Mammary microvascular endothelial cell (primary cell): ENCODE measurements around the genes AKNAD1, MYBPHL and GPR61.

- RAMPAGE, long total RNA = no peak
These were observed 5.1 kb downstream of the FNDC7 start for GRCh38 chr1:108717776-108718143.

DNA sequence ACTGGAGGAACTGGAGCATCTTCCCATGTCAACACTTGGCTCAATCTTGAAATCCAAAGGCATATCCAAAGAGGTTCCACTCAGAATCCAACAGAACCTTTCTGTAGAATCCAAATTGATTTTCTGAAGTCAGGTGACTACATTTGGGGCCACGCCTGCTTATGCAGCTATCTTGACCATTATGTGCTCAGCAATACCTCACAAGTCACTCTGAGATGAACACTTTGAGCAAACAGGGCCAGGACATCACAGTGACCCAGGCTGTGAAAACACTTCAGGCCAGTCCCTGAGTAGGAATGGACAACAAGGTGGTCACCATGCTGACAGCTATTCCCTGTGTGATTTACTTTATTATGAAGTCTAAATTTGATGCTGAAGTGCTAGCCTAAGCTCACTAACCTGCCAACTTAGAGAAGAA is at the start of gene AKNAD1:
TSS of gene AKNAD1 (minus strand) at position 135 of the 418 bp plus-strand sequence.
- RAMPAGE, long total RNA = no peak

DNA sequence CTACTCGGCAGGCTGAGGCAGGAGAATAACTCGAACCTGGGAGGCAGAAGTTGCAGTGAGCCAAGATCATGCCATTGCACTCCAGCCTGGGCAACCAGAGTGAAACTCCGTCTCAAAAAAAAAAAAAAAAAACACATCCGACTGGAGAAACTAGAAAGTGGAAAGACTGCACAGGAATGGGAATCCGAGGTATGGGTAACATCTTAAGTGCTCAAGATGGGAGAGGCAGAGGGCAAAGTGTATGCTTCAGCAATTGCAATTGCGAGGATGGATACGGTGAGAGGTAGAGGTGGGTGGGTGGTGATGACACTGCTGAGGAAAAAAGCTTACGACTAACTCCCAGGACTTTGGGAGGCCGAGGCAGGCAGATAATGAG is 9.4 kb downstream of the CLCC1 start:
- RAMPAGE, long total RNA = no peak

DNA sequence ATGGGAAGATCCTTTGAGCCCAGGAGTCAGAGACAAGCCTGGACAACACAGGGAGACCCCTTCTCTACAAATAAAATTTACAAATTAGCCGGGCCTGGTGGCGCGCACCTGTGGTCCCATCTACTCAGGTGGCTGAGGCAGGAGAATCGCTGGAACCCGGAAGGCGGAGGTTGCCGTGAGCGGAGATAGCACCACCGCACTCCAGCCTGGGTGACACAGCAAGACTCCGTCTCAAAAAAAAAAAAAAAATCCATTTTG is 717 bp downstream of the CLCC1 start:
- RAMPAGE, long total RNA = no peak

GRCh38 chr1:109131474-109131912 is 17.6 kb downstream of the ELAPOR1 start:
- RAMPAGE, long total RNA = no peak

DNA sequence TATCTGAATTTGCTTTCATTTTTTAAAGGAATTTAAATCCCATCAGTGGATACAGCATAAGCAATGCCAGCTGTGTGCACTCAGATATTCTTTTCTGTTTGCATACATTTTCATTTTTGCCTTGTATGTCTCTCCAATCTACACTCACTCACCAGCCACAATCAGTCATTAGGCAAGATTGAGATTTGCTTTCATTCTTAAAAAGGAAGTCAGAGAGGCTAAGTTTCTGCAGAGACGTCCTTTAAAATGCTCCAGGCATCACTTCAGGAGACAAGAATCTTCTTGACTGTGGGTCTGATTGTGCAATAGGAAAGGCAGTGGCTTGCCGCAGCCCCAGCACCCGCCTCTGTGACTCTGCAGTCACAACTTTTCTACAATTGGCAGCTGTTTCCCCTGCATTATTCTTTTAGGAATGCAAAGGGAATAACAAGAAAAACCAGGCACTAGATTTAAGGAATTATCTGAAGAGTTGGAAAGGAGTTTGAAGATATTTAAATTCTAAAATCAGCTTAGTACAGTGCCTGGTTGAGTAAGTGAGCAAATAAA is 48.4 kb downstream of the ELAPOR1 start:
- RAMPAGE, long total RNA = no peak

GRCh38 chr1:109194057-109194662 is 19.6 kb upstream of the SARS1 start:
- RAMPAGE, long total RNA = no peak

DNA sequence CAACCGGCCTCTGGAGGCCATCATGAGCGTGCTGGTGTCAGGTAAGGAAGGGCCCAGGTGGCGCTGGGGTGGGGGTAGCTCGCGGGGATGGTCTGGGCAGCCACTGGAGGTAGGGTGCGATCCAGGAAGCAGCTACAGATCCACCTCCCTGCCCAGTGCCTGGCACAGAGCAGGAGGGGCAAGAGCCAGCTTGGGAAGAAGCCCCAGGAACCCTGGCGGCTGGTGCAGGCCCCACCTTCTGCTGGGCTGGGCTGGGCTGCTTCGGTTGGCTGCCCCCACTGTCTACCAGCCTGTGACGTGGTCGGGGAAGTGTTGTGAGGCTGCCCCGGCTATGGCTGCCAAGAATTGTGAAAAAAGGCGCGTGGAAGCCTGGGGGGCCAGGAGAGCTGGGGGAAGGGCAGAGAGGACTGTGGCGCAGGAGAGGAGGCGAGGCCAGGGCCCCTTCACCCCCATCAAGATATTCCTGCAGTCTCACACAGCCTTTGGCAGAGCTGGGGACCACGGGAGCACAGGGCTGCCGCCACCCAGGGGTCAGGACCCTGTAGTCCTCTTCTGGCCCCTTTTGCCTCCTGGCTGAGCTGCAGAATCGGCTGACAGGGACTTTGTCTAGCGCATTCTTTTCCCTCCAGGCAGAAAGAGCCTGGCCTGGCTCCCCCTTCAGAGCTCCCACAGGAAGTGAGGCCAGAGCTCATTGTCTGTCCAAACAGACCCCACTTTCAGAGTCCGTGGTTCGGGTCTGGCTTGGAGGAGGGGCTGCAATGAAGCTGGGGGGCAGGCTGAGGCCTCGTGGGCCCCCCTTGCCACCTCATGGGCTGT is 4.2 kb downstream of the CELSR2 start:
- RAMPAGE, long total RNA = no peak

DNA sequence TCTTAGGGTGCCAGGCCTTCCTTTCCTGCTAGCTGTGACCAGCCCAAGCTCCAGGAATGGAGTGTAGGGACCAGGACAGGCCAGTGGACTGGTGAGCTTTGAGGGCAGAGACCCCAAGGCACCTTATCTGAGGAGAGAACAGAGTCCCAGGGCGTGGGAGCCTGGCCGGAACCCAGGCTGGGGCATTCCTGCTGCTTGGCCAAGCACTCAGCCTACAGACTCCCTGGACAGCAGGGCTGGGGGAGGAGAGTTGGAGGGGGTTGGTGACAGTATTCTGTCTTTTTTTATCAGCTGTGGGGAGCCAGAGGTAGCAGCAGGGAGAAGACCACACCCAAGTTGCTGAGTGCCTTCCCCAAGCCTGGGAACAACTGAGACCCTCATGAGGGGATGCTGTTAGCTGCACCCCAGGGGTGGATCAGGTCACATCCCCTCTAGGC is 4.8 kb downstream of the CELSR2 start:
- RAMPAGE, long total RNA = no peak

GRCh38 chr1:109306905-109308105 is at the start of gene MYBPHL:
Gene MYBPHL, minus strand, starts transcription at chr1:109307011.
- RAMPAGE, long total RNA = no peak

DNA sequence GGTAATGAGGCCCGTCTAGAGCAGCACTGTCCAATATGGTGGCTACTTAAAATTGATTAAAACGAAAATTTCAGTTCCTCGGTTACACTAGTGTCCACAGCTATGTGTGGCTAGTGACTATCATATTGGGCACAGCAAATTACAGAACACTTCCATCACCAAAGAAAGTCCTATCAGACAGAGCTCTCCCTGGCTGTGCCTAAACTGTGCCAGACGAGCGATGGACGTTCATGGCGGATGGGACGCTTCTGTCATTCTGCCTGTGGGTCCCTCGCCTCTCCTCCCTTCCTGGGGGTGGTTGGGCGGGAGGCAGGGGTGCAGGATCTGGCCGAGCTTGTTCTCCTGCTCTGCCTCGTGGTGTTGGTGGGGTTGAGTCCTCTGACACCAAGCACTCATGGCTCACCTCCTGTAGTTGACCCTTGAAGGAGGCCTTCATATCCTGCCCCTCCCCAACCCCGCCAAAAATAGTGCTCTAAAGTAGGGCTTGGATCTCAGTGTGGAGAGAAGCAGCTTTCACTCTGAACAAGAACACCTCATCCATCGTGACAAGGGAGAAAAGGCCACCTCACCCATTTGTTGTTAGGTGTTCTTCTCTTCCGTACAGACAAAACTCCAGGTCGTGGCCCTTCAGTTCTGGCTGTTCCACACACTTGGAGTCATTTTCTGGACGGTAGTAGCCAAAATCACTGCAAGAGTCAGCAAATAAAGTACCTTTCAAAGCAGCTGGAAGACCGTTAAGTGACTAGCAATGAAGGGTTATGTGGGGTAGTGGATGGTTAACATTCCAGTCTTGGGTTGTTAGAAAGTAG is 10.7 kb upstream of the MYBPHL start:
- RAMPAGE, long total RNA = no peak

- RAMPAGE, long total RNA = no peak
These were observed 7.7 kb downstream of the SORT1 start for GRCh38 chr1:109389748-109390673.

GRCh38 chr1:109395206-109395560 is 2.5 kb downstream of the SORT1 start:
- RAMPAGE, long total RNA = no peak

DNA sequence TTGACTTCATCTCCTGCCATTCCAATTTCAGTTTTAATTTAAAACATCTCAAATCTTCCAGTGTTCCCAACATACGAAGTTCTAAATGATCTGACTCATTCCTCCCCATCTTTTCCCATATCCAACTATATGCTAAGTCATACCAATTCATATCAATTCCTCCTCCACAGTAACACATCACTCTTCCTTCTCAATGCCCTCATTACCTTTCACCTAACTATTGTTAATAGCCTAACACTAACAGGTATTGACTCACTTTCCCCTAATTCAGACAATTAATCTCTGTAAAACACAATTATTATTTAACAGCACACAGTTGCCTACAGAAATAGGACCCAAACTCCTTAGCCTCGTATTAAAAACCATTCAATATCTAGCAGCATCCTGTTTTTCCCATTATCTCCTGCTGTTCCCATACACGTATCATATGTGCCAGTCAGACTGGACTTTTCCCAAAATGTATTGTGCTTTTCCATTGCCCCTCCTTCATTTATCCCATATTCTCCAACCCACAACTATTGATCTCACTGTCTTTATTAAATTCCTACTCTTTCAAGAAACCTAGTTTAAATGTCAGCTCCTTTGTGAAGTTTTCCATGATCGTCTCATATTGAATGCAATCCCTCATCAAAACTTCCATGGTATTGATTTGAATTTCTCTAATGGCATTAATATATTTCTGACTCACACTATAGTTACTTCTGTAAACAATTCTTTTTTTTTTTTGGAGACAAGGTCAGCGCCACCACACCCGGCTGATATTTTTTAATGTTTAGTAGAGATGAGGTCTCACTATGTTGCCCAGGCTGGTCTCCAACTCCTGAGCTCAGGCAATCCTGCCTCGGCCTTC is 2.4 kb downstream of the PSMA5 start:
- RAMPAGE, long total RNA = no peak

GRCh38 chr1:109489538-109490257 is 4.2 kb upstream of the CYB561D1 start:
- RAMPAGE, long total RNA = no peak

DNA sequence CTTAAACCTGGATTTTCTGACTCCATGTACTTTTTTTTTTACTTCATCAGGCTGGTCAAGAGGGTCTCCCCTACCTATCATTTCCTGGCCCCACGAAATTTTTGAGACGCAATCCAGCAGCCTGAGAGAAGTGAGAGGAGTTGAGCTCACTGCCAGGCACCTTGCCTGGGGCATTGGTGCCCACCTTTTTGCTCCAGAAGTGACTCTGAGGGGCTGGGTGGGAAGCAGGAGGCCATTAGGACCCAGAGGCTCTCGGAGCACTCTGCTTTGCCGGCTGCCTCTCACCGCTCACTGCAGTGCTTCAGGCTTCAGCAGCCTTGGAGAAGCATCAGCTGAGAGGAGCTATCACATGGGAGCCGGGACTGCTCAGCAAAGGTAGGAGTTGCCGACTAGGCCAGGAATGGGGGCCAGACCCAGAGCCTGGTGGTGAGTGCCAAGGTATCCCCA is at the start of gene GPR61:
TSS of gene GPR61 (plus strand) at position 294 of the 447 bp plus-strand sequence.
- RAMPAGE, long total RNA = no peak

GRCh38 chr1:109620003-109620766 is 548 bp downstream of the AMPD2 start:
- RAMPAGE, long total RNA = no peak

GRCh38 chr1:109635840-109636623 is 16.4 kb downstream of the AMPD2 start:
- RAMPAGE, long total RNA = no peak

GRCh38 chr1:109649367-109649931 is 6.5 kb upstream of the GSTM4 start:
- RAMPAGE, long total RNA = no peak

DNA sequence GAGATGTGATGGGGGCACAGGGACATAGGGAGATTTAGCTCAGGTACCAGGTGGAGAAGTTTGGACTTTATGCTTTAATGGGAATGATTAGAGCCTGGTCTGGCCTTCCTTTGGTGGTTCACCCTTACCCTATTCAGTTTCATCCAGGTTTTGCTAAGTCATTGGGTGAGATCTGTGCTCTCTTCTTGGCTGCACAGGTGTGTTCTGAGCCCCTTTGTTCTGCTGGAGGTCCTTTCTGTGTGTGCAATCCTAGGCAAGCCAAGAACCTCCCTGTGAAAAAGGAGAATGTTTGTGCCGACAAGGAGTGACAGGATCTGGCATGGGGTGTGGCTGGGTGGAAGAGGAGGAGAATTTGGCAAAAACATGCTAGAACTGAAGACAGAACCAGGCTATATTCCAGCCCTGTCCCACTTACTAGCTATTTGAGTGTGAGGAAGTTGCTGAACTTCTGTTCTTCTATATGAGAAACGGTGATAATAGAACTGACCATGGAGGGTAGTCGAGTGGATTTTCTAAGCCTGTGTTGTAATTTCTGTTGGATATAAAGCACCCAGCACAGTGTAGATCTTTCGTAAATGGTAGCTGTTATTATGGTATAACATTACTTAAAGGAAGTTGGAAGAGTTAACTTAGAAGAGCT is 4.6 kb downstream of the GSTM5 start:
- RAMPAGE, long total RNA = no peak